Colon Carcinoma Metastatic in the Lung (tissue), 2 donors: Measurements from ENCODE around the genes TMX1 and FRMD6.

GRCh38 chr14:50821583-50822561, 9.1 kb downstream of the NIN start:
- PRO-cap, 2 experiments: no peak in any of the 2 experiments

DNA sequence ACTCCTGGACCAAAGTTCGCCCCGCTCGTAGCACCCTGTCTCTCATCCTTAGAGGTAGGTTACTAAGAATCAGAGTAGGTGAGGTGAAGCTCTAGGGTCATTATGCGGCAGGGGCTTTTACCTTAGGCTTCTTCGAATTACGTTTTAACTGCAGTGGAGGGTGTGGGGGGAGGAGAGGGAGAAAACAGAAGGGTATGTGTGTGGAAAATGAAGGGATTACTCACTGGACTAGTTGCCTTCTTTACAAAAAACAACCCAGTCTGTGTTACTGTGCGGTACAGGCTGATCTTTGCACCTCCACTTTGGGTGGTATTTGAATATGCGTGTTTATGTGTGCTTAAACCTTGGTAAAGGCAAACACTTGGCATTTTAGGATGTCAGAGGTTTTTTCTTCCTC, 767 bp upstream of the PYGL start:
- PRO-cap, 2 experiments: no peak in any of the 2 experiments

DNA sequence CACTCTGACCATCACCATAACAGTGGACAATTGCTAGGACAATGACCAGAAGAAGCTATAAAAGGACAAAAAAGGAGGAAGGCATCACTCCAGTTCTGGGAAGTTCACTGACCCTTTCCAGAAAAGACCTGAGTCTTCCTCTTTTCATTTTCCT, 23.6 kb upstream of the PYGL start:
- PRO-cap, 2 experiments: no peak in any of the 2 experiments

GRCh38 chr14:51029301-51029571, 65.7 kb downstream of the TRIM9 start:
- PRO-cap, 2 experiments: no peak in any of the 2 experiments

GRCh38 chr14:51239713-51241004, at the start of gene TMX1:
Gene TMX1, plus strand, starts transcription at chr14:51240247.
- PRO-cap, 2 experiments: peak in 2 of 2 experiments; most common plus-strand start chr14:51240238 (in 1); most common minus-strand start chr14:51240147 (in 1)

- PRO-cap, 2 experiments: no peak in any of the 2 experiments
Measured at GRCh38 chr14:51328113-51328645, 88.1 kb downstream of the TMX1 start.

GRCh38 chr14:51396179-51396826, 156.3 kb downstream of the TMX1 start:
- PRO-cap, 2 experiments: no peak in any of the 2 experiments

GRCh38 chr14:51575818-51576566, 75.7 kb upstream of the FRMD6 start:
- PRO-cap, 2 experiments: no peak in any of the 2 experiments

DNA sequence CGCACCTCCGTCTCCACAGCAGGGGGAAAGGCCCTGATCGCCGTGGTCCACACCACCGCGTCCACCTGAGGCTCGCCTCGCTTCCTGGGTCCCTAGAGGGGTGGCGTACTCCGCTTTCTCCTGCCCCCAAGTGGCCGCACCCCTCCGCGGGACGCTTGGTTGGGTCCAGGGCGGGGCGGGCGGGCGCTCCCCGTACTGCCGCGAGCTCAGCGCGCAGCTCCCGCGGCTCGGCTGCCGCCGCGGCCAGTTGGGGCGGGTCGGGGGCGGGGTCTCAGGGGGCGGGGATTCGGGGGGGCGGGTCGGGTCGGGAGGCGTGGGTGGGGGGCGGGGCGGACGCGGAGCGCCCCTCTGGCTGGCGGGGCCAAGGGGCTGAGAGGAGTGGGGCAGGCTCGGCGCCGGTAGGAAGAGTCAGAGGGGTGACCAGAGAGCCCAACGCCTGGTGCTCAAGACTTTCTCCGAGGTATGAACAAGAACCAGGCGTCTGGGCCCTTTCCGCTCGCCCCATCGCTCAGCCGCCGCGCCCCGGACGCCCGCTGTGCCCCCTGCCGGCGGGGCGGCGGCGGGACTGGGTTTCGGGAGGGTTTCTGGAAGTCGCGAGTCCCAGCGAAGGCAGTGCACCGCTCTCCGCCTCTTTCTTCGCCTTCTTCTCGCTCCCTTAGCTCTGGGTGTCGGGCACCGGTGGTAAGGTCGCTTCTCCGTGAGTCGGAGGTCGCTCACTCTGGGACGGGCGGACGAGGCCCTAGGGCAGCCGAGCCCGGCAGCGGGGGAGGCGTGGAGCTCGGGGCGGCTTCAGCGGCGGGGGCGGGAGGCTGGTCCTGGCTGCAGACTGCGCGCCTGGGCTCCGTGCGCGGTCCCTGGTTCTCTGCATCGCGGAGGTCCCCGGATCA, at the start of gene FRMD6:
Gene FRMD6 (plus strand): TSS at position 374 of the 887 bp plus-strand sequence.
- PRO-cap, 2 experiments: peak in 2 of 2 experiments; most common plus-strand start position 411 of the sequence (in 2); most common minus-strand start position 132 of the sequence (in 1)

DNA sequence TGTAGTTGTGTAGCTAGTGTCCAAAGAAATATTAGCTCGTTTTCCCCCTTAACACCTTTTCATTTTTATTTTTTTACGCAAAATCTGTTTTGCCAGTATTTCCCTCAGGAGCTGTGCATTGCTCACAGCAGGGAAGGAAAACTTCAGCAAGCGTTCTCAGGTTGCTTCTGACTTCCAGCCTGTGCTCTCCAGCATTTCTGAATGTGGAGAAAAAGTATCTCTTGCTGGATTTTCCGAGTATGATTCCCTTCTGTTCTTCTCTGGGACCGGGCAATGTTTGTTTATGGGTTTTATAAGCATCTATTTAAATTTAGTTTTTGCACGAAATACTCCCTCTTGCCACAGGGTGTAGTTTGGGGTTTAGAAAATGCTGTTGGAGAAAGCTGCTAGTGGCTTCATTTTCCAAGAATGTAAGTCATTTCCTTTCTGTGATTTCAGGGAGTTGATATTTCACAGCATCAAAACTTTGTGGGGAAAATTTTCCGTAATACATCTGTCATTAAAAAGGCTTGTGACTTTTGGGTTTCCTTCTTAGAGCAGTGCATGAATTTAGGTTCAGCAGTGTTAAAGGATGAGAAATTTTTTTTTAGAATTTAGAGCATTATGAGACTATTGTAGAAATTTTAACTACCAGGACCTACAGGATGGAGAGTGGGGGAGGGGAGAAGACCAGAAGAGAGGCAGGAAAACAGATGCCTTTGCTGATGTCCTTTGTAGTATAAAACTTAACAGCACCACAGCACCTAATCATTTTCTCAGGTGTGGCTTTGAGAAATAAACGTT, 1.4 kb downstream of the FRMD6 start:
- PRO-cap, 2 experiments: no peak in any of the 2 experiments

DNA sequence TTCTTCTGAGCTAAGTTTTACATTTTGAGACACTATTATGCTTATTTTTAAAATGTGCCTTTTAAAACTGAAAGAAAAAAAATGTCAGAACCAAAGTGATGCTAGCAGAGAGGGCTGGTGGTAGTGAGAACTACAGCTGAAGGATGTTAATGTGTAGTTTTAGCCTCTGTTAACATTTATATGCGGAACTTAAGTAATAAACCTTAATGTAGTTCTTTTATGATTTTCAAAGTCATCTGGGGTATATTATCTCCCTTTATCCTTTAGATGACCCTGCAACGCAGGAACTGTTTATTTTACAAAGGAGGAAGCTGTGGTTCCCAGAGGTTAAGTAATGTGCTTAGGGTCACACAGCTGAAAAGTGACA, 23.7 kb downstream of the GNG2 start:
- PRO-cap, 2 experiments: no peak in any of the 2 experiments

DNA sequence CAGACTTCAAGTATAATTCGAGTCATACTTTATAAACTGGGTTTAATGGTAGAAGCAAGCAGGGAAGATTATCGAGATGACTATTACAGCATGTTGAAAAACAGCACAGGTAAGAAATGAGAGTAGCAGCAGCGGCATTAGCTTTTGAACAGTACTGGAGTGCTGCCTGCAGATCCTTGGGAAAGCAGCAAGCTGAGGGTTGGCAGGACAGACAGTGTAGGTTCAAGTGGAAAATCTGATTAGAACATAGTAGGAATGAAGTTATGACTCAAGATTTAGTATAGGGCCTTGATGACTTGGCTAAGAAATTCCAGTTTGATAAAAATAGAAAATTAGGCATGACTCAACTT, 23.7 kb downstream of the NID2 start:
- PRO-cap, 2 experiments: no peak in any of the 2 experiments

DNA sequence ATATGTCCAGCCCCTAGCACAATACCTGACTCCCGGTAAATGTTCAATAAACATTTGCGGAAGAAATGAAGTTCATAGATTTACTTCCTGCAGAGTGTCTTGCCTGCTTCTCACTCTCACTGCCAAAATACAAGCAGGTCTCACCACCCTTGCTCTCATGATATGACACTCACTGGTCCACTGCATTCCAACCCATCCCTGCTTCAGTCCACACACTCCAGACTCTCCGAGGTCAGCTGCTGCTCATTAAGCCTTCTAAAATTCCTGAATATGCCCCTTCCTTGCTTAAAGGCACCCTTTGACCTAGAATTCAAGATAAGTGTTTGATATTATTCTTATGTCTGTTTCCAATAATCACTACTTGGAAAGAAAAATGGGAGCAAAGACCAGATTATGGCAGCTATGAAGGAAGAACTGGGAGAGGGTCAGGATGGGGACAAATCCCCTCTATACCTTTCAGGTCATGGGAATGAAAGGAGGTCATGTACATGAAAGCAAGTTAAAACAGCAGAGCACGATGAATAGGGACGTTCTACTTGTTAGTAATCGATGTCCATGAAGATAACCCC, 10.4 kb upstream of the NID2 start:
- PRO-cap, 2 experiments: no peak in any of the 2 experiments

GRCh38 chr14:52313273-52313970, 690 bp upstream of the PTGER2 start:
- PRO-cap, 2 experiments: no peak in any of the 2 experiments

- PRO-cap, 2 experiments: no peak in any of the 2 experiments
Measured at GRCh38 chr14:52490758-52491309, 61.5 kb downstream of the TXNDC16 start.

- PRO-cap, 2 experiments: no peak in any of the 2 experiments
Measured at GRCh38 chr14:52937155-52937871, 13.5 kb downstream of the FERMT2 start.

- PRO-cap, 2 experiments: no peak in any of the 2 experiments
Measured at GRCh38 chr14:53150054-53150765, 2.9 kb downstream of the DDHD1 start.

DNA sequence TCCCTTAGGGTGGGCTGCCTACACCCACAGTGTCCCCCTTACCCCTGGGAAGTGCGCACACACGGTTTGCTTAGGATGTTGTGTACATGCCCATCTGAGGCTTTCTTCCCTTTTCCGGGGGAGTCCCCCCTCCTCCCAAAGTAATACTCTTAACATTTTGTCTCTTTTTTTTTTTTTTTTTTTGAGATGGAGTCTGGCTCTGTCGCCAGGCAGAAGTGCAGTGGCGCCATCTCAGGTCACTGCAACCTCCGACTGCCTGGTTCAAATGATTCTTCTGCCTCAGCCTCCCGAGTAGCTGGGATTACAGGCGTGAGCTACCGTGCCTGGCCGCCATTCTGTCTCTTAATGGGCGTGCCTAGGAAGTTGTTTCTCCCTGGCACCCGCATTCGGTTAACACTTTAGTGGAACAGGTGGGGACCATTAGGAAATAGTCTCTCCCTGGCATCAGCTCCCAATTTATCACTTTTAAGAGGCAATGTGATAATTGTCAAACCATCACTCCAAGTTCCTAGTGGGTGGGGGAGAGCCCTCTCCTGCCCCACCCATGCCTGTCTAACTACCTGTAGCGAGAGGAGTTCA, 4.6 kb upstream of the GMFB start:
- PRO-cap, 2 experiments: peak in 2 of 2 experiments; most common minus-strand start position 347 of the sequence (in 2)

- PRO-cap, 2 experiments: no peak in any of the 2 experiments
Measured at GRCh38 chr14:54556493-54557064, 10.3 kb upstream of the SAMD4A start.

DNA sequence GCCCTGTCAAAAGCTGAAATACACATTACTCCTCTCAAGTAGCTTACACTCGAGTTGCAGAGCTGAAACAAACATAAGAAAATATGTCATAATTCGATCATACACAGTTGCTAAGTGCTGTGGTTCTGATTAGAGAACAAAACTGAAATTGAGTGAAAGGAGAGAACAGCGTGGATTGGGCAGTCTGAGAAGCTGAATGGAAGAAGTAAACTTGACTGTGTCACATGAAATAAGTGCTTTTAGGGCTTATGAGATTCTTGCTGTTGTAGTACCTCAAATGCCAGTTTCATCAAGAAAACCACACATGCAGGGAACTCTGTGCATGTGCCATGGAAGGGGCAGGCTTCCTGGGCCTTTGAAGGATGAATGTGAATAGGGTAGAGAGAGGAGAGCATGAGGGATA, 7.2 kb downstream of the SAMD4A start:
- PRO-cap, 2 experiments: no peak in any of the 2 experiments